Ureter (tissue), 1 donor: Measurements from ENCODE around the gene CEP83.

DNA sequence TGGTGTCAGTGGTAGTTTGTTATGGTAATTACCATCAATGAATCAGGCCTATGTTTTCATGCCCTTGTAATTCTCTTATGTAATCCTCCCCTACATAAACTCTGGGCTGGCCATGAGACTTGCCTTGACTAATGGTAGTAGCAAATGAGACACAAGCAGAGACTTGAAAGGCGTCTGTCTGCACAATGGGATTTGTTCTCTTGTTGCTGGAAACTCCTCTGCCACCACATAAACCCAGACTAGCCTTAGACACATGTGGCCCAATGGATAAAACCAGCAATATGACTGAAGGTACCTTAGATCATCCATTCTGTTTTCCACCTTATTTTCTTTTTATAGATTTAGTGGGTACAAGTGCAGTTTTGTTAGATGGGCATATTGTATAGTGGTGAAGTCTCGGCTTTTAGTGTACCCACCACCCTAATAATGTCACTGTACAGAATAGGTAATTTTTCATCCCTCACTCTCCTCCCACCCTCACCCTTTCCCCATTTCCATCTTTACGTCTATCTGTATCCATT lies 16.8 kb downstream of the EEA1 start:
- PRO-cap: no peak

DNA sequence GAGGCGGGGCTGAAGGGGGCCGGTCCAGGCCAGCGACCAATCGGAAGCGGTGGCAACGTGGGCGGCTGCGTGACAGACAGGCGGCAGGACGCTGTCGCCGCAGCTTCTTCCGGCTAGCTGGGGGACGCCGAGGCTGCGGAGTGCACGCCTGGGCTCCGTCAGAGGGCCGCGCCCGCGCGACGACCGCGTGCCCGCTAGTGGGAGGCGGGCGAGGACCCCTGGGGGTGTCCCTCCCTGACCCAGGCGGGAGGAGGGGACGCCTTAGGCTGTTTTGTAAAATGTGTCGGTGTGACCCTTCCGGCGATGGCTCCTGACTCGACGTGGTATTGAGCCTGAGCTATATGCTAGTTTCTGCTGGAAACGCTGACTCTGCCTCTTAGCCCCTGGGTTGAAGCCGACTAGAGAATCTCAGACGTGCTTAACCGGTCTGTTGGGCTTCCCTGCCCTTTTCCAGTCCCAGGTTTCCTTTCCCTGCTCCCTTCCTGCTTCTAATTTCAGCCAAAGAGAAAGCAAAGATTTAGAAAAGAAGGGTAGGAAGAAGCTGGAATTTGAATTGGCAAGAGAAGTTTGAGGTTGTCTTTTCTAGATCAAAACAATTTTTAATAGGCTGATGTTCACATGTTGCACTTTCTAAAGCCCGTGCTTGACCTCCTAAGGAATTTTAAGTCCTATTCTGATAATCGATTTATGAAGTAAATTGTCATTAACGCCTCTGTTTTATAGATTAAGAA lies 472 bp upstream of the EEA1 start:
- PRO-cap: bidirectional peak, plus-strand start at position 102 of the sequence, minus-strand start outside the sequence

DNA sequence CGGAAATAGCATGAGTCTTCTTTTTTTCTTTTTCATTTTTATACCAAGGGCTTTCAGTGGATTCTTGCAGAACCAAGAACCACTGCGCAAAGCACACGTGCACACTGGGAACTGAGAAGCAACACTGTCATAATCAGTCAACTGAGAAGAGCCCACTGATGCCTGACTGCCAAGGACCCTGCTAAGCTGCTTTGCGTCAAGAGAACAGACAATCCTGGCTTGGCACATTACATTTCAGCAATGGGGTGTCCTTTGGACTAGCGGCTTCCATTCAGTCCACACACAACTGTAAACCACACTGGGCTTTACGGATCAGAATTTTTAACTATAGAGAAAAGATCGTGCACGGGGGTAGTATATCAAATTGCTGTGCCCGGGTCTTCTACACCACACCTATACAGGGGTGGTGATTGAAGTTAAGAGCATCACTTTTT lies 66.5 kb upstream of the EEA1 start:
- PRO-cap: no peak

GRCh38 chr12:93336009-93336841 lies 41.5 kb upstream of the NUDT4 start:
- PRO-cap: no peak

DNA sequence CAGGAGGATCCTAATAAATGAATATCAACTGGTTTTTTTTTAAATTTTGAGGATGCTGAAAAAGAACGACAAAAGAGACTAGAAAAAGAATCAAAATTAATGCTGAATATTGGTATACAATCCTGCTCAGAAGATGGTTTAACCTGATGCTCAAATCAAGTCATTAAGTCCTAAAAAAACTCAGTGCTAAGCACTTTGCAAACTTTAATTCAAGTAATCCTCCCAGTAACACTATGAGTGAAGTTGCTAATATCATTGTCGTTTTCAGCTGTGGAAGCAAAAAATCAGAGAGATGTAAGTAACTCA lies 34.2 kb upstream of the SOCS2 start:
- PRO-cap: no peak

DNA sequence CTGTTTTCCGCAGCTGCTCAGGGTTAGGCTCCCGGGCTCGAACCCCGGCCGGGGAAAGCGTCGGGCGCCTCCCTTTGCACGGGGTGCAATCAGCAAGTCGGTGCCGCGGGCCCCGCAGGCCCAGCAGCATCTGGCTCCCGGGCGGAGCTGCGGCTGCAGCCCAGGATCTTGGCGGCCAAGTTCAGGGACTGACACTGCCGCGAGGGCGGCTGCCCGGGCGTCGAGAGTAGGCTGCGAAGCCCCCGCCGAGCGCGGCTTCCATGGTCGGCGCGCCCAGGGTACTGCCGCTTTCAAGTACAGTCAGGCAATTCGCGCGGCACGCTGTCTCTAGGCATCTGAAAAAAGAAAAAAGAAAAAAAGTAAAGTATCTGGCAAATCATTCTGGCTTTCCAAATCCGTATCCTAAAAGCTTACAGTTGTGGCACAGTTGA lies 839 bp downstream of the SOCS2 start:
- PRO-cap: no peak

- PRO-cap: no peak
Observed at GRCh38 chr12:93701943-93702800, 25.0 kb downstream of the CRADD start.

- PRO-cap: no peak
Observed at GRCh38 chr12:93727155-93727814, 50.1 kb downstream of the CRADD start.

GRCh38 chr12:93789191-93789794 lies 112.1 kb downstream of the CRADD start:
- PRO-cap: no peak

DNA sequence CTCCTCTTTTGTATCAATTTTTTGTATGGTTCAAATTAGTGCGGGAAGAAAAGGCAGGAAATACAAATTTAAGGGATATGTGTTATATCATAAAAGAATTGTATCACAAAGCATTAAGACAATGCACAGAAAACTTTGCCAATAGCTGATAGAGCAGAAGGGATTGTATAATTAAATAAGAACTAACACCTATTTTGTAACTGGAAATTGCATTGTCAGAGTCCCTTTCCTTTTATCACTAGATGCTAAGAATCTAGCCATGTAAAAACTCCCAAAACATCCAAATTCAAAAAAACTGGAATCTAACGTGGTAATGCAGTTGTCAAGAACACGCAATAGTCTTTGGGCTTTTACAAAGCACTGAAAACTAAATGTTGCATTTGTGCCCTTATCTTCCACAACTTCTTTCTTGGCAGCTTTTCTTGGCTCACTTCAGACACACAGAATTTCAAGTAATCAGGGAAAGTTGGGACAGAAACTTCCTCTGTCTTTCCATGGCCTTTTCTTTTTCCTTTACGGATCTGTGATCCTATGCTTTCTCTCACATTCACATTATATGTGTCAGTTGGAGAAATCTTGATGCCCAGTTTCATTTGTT lies 135.9 kb downstream of the CRADD start:
- PRO-cap: no peak

GRCh38 chr12:94148997-94149539 lies 691 bp downstream of the PLXNC1 start:
- PRO-cap: no peak

- PRO-cap: unidirectional peak, minus-strand start at chr12:94149964
Observed at GRCh38 chr12:94149540-94150328, 1.4 kb downstream of the PLXNC1 start.

DNA sequence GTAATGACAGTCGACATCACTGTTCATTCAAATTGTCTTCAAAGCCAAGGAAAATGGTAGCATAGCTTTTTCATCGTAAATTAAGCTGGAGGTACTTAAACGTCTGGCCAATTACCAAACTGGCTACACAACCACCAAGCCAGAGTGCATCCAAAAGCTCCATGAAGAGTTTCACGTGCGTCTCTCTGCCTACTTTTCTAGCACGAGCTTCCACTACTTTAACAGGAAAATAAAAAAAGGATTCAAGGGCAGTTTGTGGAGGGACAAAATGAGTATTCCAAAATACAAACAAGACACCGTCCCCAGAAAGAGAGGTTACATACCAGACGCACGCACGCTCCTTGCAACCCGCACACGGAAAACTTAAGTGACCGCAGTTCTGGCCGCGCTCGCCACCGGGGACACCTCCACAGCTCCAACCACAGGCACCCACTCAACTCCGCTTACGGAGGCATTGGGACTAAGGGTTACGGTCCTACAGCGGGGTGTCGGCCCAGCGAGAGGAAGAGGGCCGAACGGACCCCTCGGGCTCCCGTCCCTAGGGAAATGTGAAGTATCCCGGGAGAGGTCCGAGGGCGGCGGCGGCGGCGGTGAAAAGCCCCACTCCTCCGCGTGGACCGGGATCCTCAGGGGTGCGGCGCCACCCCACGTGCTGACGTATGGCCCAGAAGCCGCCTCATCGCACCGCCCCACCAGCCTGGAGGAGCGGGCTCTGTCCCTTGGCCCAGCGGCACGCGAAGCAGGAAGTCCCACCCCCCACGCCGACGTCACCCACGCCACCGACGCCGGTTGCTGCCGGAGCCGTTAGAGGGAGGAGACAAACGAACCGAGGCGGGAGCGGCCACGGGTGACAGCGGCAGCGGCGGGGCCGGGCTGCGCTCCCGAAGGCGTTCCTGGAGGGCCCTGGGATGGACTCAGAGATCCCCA lies at the start of gene CEP83:
Gene CEP83, minus strand, starts transcription at position 634 of the 927 bp plus-strand sequence.
- PRO-cap: bidirectional peak, plus-strand start at position 820 of the sequence, minus-strand start at position 628 of the sequence

DNA sequence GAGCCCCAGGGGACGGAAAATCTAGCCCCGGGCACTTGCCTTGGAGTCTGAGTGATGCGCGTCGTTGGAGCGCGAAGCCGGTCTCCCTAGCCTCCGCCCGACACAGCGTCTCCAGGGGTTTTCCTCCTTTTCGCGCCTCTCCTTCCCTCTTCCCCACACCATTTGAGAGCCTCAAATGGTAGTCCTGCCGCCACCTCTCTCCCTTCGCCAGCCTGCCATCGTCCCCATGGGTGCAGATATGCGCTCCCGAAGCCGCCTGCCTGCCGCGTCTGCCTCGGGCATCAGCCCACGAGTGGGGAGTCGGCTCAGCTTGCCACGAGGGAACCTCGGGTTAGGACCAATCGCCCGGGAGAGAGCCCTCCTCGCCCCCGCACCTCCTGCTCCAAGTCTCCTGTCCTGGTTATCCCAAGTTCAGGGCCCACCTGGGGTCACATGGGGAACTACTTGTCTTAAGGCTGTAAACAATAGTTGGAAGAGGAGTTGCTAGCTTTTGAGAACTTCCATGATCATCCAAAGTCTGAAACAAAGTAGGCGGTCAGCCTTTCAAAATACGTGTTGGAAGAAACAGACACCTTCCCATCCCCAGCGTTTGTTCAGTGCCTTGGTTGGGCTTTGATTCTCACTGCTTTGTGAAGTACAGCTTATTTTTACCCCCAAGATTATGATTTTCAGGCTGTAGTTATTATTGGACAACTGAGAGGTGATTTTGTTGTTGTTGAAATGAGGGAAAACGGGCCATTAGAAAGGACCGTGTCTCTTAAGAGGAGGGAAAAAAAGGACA lies 684 bp upstream of the CEP83 start:
- PRO-cap: unidirectional peak, minus-strand start at position 294 of the sequence

DNA sequence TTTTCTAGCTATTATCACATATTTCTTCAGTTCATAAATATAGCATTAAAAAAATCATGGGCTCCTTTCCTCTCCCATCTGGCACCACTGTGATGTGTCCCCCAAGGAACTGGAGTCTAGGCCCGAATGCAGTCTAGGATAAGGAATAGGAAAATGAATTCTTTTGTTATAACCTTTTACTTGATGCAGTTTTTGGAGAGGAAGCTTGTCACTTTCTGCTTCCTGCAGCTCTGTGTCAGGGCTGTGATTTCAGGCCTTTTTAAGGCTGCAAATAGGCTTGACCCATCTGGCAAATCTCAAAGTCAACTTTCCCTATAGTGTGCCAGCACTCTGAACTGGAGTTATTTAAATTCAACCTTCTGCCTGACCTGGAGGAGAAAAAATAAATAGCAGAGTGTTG lies 51.8 kb upstream of the CEP83 start:
- PRO-cap: no peak

- PRO-cap: no peak
Observed at GRCh38 chr12:94581721-94582700, 68.3 kb downstream of the TMCC3 start.

GRCh38 chr12:94621649-94622159 lies 28.7 kb downstream of the TMCC3 start:
- PRO-cap: no peak

DNA sequence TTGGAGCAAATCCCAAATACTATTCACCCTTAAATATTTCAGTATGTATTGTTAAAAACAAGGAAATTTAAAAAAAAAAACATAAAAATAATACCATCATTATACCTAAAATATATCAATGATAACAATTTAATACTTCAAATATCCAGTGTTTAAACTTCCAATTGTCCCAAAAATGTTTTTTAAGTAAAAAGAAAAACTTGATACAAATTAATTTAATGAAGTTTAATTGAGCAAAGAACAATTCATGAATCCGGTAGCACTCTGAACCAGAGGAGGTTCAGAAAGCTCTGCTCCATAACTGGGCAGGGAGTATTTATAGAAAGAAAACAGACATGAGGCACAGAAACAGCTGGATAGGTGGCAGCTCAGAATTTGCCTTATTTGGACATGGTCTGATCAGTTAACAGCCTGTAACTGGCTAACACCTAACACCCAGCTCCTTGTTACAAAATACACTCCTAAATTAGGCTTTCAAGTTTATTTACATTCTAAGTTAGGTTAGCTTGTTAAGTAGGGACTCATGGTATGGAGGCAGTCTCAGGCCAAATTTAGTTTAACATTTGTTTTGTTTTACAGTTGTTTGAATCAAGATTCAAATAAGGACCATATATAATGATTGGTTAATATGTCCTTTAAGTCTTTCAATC lies 67.7 kb upstream of the TMCC3 start:
- PRO-cap: no peak

GRCh38 chr12:94830912-94831508 lies 172.5 kb downstream of the NDUFA12 start:
- PRO-cap: no peak

GRCh38 chr12:95173313-95174203 lies 43.7 kb downstream of the FGD6 start:
- PRO-cap: no peak